Hematopoietic multipotent progenitor cell (in vitro differentiated cells): ENCODE measurements around a stretch of chr20.

DNA sequence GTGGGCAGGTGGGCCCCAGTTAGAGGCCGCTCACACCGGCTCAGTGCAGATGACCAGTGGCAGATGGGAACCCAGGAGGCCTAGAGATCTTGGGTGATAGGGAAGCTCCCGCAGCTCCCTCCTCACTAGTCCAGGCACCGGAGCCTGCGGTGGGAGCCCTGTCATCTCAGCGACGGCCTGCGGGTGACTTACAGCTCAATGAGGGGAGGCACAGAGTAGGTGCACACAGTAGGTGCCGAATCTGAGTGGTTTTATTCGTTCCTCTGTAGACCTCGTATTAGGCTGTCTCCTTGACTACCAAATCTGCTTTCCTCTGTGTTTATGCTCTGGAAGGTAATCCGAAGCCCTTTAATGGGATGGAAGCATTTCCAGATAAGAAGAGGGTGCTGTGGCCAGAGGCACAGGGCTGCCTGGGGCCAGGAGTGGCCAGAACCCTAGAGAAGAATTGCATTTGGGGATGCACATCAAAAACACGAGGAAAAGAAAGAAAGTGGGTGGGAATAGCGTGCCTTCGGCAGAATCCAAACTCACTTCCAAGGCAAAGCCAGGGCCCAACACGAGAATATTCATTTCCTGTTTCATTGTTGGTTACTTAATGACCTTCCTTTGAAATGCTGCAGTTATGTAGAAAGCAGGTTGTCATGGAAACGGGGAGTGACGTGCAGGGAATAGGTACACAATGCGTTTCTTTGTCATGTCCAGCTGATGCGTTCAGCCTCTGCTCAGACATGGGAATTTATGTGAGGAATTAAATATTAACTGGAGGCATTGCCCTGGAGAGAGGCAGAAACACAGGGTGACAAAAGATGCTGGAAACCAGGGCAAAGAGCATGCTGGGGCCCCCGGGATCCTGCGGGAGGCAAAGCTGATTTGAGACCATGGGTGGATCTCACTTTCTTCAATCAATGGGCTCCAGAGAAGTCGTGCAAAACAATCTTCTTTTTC lies 24.7 kb downstream of the MYT1 start:
- CAGE, long polyA plus RNA: no peak

- CAGE, long polyA plus RNA: no peak
Observed at GRCh38 chr20:64212687-64213094, 42.9 kb upstream of the PCMTD2 start.

- CAGE, long polyA plus RNA: no peak
Observed at GRCh38 chr20:64260987-64261670, 5.6 kb downstream of the PCMTD2 start.

DNA sequence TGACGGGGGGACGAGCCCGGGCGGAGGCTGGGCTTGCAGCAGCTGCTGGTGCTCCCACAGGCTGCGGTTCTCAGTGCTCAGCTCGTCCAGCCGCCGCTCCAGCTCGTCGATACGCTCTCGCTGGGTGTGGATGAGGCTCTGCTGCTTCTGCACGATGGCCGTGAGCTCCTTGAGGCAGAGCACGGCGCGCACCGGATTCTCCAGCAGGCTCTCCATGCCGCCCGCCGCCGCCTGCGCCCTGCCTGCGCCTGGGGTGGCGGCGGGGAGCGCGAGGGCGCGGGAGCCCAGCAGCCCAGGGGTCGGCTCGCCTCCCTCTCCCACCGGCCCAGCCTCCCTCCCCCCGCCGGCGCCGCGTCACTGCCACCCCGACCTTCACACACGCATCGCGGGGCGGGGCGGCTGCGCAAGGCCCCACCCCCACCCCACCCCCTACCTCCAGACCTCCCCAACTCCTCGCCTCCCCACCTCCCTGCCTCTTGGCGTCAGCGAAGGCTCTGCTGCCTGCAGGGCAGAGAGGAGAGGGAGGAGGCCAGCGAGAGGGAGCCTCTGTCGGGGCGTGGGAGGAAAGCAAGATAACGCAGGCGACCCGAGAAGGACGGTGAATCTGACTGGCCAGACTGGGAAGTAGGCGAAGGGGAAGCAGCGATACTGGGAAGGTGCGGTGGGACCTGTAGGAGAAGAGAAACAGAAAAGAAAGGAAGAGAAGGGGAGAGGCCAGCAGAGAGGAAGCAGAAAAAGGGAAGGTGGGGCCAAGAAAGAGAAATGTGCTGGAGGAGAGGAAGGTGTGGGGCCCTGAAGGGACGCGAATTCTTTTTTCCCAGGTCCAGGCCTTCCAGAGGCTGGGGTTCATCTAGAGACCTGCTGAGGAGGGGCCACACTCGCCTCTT lies 72.5 kb downstream of the PCMTD2 start:
- CAGE, long polyA plus RNA: no peak